Frontal cortex (tissue), 2 donors: Measurements from ENCODE around the gene WNT3.

- RAMPAGE, long total RNA: no peak
Measured at GRCh38 chr17:46716123-46716322, 102.5 kb downstream of the WNT3 start.

DNA sequence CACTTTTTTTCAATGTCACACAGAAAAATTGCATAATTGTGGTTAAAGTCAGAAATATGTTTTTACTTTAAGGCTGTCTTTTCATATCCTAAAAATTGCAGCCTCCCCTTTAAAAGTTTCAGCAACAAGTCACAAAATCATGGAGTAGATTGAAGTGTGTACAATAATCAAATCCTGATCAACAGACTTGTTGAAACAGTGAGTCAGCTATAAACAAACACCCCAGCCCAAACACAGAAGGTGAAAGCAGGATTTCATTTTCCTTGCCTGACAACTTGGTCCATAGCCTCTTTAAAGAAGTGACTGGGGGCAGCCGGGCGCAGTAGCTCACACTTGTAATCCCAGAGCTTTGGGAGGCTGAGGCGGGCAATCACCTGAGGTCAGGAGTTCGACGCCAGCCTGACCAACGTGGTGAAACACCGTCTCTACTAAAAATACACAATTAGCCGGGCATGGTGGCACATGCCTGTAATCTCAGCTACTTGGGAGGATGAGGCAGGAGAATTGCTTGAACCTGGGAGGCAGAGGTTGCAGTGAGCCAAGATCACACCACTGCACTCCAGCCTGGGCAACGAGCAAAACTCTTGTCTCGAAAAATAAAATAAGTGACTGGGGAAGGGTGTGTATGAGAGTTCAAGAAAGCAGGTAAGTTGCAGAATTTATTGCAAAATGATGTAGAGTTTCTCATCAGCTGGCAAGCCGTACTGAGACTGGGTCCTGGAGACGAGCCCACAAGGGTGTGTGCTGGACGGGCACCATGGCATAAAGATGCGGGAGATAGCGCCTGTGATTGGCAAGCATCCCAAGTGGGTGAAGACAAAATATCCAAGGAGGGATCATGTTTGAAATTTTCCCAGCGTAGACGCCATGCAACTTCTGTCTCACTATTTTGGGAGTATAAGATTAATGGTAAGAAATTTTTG, 59.6 kb downstream of the WNT3 start:
- RAMPAGE, long total RNA: no peak

GRCh38 chr17:46818482-46818939, at the start of gene WNT3:
Gene WNT3 (minus strand): TSS chr17:46818692.
- RAMPAGE, long total RNA: no peak

- RAMPAGE, long total RNA: no peak
Measured at GRCh38 chr17:46984358-46984731, 5.3 kb upstream of the RPRML start.

- RAMPAGE, long total RNA: no peak
Measured at GRCh38 chr17:46998685-46998884, 19.5 kb upstream of the RPRML start.

DNA sequence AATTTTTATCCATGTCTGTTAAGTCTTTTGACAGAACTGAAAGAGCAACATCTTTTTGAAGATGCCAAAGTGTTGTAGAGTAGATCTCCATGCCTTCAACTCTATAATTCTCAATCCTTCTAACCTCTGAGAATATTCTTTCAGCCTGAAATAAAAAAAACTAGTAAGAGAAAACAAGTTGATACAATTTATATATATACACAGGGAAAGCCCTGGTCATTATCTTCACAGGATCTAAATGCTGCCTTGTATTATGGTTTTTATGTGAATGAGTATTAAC, 50.4 kb downstream of the CDC27 start:
- RAMPAGE, long total RNA: no peak

DNA sequence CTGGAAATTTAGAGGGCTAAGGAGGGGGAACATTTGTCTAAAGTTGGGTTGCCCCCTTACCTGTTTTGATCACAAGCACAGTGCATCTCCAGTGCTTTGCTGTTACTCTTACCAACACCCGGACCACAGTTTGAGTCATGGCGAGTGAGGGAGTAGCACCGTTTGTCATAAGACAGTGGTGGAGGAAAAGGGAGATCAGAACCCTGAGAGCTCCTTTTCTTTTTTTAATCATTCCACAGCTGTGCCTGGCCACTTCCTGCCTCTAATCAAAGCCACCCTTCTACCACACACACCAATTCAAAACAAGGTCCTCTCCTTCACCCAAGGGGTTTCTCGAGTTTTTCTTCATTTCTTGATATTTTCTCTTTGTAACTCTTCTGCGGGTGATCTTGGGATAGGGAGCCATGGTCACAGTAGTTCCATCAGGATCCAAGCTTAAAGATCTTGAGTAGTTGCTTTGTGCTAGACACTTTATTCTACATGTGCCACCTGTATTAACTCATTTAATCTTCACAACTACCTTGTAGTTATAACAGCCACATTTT, 5.1 kb upstream of the MYL4 start:
- RAMPAGE, long total RNA: no peak

DNA sequence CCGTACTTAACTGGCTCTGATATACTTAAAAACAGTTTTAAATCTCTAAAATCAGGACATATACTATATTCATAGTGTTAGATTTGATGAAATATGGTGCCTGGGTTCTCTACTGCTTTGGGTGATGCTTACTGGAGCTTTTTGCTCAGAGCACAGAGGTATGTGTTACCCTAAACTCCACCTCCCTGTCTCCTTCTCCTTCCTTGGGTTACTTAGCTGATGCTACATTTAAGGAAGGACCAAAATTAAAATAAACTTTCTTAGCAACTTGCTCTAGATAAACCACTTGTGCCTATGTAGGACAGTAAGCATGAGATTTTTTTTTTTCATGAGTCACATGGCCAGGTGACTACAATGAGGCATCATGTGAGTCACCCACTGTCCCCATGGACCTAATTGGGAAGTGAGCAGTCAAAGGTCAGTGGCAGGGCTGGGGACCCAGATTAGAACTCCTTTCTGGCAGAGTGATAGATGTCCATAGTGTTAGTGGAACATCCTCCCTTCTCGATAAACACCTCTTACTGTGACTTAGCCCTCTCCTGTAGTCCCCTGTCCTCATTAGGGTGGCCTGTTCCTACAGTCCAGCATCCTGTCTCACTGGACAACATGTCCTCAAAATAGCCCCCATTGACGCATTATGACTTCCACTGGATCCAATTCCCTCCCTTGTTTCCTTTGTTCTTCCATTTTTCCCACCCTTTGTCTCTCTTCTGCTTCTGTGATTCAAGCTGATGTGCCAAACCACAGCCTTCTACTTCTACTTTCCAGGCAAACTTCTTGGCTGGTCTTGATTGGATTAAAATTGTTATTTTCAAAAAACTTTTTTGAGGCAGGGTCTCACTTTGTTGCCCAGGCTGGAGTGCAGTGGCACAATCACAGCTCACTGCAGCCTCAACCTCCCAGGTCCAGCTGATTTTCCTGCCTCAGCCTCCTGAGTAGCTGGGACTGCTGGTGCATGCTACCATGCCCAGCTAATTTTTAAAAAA, 12.4 kb downstream of the ITGB3 start:
- RAMPAGE, long total RNA: no peak

DNA sequence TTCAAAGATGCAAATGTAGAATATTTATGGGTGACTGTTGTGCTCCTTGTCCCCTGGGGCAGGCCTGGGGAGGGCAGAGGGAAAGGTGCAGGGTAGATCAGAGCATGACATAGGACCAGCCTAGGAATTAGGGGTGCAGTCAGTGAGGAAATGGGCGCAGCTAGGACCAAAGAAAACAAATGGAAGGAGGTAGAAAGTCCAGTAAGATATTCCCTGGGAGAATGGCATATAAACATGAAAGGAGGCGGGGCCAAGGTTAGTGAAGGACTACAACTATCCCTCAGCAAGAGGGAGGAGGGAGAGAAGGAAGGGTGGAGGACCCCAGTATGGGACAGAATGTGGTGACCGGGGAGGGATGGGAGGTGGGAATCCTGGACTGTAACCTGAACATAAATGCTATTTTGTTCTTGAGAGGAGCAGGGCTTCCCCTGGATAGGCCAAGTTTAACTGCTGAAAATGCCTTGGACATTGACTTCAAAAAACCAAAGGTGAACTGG, 22.8 kb downstream of the ITGB3 start:
- RAMPAGE, long total RNA: no peak

GRCh38 chr17:47276855-47277423, 23.3 kb downstream of the ITGB3 start:
- RAMPAGE, long total RNA: no peak

DNA sequence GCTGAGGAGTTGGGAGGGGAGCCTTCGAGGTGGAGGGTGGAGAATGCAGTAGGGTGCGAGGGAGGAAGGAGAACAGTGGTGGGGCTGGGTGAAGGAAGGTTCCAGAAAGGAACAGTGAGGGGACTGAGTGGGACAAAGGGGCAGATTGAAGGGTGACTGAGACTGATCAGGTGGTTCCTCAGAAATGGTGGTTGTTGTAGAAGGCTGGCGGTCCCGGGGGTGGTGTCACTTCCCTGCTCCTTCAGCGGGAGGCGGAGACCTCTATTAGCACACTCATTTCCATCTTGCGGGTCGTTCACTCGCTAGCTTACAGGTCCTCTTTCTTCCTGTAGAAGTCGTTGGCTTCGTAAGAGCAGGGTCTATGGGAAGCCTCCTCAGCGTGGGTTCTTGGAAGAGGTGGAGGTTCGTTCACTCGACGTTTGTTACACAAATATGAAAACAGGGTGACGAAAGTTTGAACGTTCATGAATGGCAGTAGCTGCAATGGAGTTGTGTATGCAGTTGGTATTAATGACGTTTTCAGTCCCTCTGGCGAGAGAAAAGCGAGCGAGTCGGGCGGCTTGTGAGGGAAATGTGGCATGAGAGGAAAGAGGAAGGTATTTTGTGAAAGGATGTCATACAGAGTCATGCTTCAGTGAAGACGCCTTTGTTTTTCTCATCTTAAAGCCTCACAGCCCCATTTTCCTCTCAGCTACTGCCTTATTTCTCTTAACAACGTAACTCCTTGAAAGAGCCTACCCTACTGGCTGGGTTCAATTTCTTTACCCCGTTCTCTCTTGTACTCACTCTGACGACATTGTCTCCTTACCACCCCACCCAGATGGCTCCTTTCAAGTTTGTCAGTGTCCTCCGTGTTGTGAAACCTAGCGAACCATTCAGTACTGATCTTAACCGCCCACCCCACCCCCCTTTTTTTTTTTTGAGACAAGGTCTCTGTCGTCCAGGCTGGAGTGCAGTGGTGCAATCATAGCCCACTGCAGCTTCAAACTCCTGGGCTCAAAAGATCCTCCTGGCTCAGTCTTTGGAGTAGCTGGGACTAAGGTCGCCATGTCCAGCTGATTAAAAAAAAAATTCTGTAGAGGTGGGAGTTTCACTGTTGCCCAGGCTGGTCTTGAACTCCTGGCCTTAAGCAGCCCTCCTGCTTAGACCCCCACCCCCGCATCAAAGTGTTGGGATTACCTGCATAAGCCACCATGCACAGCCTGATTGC, 772 bp downstream of the EFCAB13 start:
- RAMPAGE, long total RNA: no peak

GRCh38 chr17:47417572-47417957, 93.8 kb downstream of the EFCAB13 start:
- RAMPAGE, long total RNA: no peak

GRCh38 chr17:47436817-47437487, 94.0 kb upstream of the NPEPPS start:
- RAMPAGE, long total RNA: no peak

- RAMPAGE, long total RNA: no peak
Measured at GRCh38 chr17:47663883-47664574, 14.3 kb downstream of the KPNB1 start.

GRCh38 chr17:47664750-47665900, 15.4 kb downstream of the KPNB1 start:
- RAMPAGE, long total RNA: no peak

- RAMPAGE, long total RNA: no peak
Measured at GRCh38 chr17:47670389-47670961, 20.8 kb downstream of the KPNB1 start.

- RAMPAGE, long total RNA: no peak
Measured at GRCh38 chr17:47686669-47687656, 7.0 kb upstream of the TBKBP1 start.

DNA sequence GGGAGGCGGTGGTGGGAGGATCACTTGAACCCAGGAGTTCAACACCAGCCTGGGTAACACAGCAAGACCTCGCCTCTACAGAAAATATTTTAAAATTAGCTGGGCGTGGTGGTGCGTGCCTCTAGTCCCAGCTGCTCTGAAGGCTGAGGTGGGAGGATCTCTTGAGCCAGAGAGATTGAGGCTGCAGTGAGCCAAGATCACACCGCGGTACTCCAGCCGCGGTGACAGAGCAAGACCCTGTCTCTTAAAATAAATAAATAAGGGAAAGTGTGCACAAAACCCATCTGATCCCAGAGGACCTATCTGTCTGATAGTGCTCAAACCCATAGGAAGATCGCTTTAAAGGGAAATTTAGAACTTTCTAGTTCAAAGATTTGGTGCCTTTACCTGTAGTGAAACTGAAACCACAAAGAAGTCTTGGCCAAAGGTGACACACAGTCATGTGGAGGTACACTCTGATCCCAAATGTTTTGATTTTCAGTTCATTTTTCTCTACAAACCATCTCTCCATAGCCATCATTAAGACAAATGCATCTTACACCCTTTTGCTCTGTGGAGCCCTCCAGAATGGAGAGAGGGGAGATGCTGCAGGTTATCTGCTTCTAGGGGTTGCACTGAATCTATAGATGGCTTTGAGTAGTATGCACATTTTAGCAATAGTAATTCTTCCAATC, 782 bp upstream of the SCRN2 start:
- RAMPAGE, long total RNA: no peak

- RAMPAGE, long total RNA: no peak
Measured at GRCh38 chr17:47965988-47966676, 4.8 kb upstream of the CDK5RAP3 start.

DNA sequence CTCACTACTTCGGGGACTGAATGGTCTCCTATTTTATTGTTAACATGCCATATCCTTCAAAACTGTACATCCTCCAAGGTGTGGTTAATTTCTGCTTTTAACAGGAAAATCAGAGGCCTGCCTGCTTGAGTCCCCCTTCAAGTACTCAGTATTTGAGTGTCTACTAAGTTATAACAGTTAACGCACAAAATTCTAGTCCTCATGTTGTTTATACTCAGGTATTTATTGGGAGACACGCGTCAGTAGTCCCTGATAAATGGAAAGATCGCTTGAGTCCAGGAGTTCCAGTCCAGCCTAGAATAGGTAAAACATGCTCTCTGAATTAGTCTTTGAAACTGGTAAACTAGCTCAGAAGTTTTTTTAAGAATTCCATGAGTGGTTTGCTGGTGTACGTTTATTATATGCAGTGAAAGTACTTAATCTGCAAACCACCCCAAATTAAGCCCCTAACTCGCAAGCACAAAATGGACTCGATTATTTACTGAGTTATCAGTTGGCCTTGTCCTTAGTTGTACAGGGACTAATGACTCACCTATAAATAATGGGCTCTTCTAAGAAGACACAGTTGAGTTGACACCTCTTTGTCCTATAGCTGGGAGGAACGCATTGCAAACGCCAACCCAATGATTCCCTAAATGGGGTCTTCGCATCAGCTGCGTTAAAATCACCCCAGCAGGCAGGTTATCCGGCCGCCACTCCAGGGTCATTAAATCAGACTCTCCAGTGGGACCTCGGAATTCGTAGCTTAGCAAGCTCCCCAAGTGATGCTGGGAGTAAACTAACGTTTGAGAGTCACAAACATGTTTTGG, 1.3 kb upstream of the NFE2L1 start:
- RAMPAGE, long total RNA: no peak